H1 (cell line): ENCODE measurements around a stretch of chr18.

DNA sequence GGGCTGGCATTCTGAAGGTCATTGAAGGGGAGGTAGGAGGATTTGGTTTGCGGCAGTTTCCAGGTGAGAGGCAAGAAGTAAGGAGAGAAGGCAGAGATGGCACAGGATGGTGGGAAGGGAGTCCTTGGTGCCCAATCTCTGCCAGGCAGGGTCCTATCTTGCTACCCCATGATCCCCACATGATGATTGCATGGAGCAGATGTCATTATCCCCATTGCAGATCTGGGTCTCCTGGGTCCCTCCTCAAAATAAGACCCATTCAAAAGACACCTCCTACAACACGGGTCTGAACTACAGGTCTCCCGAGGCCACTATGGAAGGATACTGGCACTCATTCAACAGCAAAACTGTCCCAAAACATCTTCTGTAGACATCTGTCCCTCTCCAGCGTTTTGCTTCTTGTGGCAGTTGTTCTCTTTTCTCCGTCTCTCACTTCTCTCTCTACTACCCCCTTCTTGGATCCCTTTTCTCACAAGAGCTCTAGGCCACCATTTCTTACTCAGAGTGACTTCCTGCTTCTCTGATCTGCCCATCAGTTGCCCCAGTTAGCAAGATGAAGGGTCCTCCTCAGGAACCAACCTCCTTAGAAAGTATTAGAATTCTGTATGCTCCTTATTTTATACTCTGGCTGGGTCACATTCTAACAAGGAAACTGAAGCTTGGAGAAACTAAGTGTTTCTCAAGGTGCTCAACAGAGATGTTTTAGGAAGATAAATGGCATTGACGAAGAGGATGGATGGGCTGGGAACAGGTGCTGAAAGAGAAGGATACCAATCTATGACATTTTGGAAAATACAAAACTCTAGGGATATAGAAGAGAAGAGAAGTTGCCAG, 32.7 kb downstream of the BCL2 start:
- RRBS, result no CpG with 5 or more reads among the region's 6 CpGs
CAGE:
- cytosol, long polyA plus RNA, result no peak
- long polyA plus RNA, result no peak
- nucleus, long polyA plus RNA, result no peak

DNA sequence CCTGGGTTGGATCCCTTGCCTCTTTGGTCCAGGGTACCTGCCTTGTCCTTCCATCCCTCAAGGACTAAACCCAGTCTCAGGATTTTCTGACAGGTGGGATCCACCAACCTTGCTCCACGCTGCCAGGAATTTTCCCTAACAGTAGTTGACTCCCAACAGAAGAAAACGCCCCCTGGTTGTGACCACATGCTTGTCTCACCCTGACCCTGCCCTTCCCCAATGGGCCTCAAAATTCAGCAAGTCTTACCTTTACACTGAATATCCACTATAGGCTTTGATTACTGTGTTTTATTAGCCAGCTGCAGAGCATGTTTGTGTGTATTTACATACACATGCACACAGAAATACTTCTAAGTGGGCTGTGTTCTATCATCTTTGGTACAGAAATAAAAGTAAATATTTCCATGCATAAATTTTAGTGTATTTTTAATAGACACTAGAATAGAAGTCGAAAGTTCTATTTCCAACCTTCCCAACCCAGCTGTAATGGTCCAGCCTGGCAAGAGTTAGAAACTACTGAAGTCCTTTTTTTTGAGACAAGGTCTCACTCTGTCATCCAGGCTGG, 23.7 kb downstream of the BCL2 start:
- RRBS, result no CpG with 5 or more reads among the region's 3 CpGs
CAGE:
- cytosol, long polyA plus RNA, result no peak
- long polyA plus RNA, result no peak
- nucleus, long polyA plus RNA, result no peak

GRCh38 chr18:63310536-63311161, 8.9 kb downstream of the BCL2 start:
- RRBS, result no CpG with 5 or more reads among the region's 3 CpGs
CAGE:
- cytosol, long polyA plus RNA, result no peak
- long polyA plus RNA, result no peak
- nucleus, long polyA plus RNA, result no peak

GRCh38 chr18:63319264-63319621, 326 bp downstream of the BCL2 start:
- RRBS, result 0% methylated on average over 4 of the region's 22 CpGs
CAGE:
- cytosol, long polyA plus RNA, result no peak
- long polyA plus RNA, result no peak
- nucleus, long polyA plus RNA, result no peak

GRCh38 chr18:63702240-63702809, 435 bp upstream of the SERPINB11 start:
- RRBS, result no CpG with 5 or more reads among the region's 4 CpGs
CAGE:
- cytosol, long polyA plus RNA, result no peak
- long polyA plus RNA, result no peak
- nucleus, long polyA plus RNA, result no peak

- RRBS, result 88% methylated on average over 3 of the region's 10 CpGs
CAGE:
- cytosol, long polyA plus RNA, result no peak
- long polyA plus RNA, result no peak
- nucleus, long polyA plus RNA, result no peak
Measured at GRCh38 chr18:63869399-63869986, 18.0 kb upstream of the SERPINB2 start.

DNA sequence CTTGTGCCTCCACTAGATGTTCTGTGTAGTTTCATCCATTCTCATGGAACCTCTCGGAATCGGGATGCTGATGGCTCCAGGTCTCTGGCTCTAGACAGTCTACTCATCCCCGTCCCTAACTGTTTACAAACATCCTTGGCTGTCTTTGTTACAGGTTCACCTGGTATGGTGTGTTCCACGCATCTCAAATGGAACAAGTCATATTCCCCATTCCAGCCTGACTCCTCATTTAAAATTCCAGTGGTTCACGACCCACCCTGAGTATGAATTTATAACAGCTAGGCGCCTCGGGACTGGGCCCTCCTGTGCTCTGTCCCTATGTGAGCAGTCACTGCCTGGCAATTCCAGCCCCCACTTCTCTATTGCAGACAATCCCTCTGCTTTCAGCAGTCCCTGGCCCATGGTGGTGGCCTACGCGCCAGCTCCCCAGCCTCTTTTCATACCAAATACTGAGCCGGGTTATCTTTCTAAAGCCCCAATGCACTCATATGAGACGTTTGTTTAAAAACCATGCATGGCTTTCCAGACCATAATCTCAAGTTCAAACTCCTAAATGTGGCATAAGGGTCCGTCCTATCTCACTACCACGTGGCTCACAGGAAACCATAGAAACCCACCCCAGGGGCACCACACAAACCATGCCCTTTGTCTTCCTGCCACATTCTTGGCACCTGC, 1.5 kb downstream of the SERPINB8 start:
- RRBS, result no CpG with 5 or more reads among the region's 13 CpGs
CAGE:
- cytosol, long polyA plus RNA, result no peak
- long polyA plus RNA, result no peak
- nucleus, long polyA plus RNA, result no peak

CAGE:
- cytosol, long polyA plus RNA, result no peak
- long polyA plus RNA, result no peak
- nucleus, long polyA plus RNA, result no peak
Measured at GRCh38 chr18:65415023-65415514, 335.7 kb upstream of the CDH7 start.

- RRBS, result no CpG with 5 or more reads among the region's 7 CpGs
CAGE:
- cytosol, long polyA plus RNA, result no peak
- long polyA plus RNA, result no peak
- nucleus, long polyA plus RNA, result no peak
Measured at GRCh38 chr18:67359963-67360534, 156.5 kb downstream of the DSEL start.

DNA sequence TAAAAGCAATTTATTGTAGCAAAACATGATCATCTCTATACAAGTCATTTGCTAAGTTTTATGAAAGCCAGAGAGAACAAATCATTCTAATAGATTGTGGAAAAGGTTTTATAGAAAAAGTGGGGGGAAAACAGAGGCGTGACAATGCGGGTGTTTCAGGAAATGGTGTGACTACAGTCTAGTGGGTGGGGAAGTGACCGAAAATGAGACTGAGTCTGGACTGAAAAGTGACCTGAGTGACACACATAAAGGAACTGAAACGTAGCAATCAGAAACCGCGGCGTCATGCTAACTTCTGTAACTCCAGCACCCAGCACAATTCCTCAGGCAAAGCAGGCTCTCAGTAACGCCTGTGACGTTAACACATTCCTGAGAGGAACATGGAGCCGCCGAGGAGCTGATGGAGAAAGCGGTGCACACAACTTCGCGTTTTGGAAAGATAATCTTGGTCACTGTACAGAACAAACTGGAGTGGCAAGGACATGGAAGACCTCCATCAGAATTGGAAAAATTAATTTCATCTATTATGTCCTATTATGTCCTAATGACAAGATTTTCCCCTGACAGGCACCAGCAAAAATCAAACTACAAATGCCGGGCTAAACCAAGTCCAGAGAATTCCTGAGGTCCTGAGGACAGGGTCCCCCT, 1.3 kb upstream of the CD226 start:
- RRBS, result no CpG with 5 or more reads among the region's 15 CpGs
CAGE:
- cytosol, long polyA plus RNA, result no peak
- long polyA plus RNA, result no peak
- nucleus, long polyA plus RNA, result no peak

DNA sequence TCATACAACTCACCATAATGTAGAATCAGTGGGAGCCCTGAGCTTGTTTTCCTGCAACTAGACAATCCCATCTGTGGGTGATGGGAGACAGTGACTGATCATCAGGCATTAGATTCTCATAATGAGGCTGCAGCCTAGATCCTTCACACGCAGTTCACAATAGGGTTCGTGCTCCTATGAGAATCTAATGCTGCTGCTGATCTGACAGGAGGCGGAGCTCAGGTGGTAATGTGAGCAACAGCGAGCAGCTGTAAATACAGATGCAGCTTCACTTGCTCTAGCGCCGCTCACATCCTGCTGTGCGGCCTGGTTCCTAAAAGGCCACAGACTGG, 20.3 kb upstream of the CD226 start:
- RRBS, result no CpG with 5 or more reads among the region's 7 CpGs
CAGE:
- cytosol, long polyA plus RNA, result no peak
- long polyA plus RNA, result no peak
- nucleus, long polyA plus RNA, result no peak

- RRBS, result no CpG with 5 or more reads among the region's 7 CpGs
CAGE:
- cytosol, long polyA plus RNA, result no peak
- long polyA plus RNA, result no peak
- nucleus, long polyA plus RNA, result no peak
Measured at GRCh38 chr18:70234620-70235021, 29.1 kb upstream of the RTTN start.

- RRBS, result no CpG with 5 or more reads among the region's 2 CpGs
CAGE:
- cytosol, long polyA plus RNA, result no peak
- long polyA plus RNA, result no peak
- nucleus, long polyA plus RNA, result no peak
Measured at GRCh38 chr18:70288166-70288327, 798 bp upstream of the SOCS6 start.

GRCh38 chr18:70372930-70373754, 84.3 kb downstream of the SOCS6 start:
- RRBS, result no CpG with 5 or more reads among the region's 5 CpGs
CAGE:
- cytosol, long polyA plus RNA, result no peak
- long polyA plus RNA, result no peak
- nucleus, long polyA plus RNA, result no peak

DNA sequence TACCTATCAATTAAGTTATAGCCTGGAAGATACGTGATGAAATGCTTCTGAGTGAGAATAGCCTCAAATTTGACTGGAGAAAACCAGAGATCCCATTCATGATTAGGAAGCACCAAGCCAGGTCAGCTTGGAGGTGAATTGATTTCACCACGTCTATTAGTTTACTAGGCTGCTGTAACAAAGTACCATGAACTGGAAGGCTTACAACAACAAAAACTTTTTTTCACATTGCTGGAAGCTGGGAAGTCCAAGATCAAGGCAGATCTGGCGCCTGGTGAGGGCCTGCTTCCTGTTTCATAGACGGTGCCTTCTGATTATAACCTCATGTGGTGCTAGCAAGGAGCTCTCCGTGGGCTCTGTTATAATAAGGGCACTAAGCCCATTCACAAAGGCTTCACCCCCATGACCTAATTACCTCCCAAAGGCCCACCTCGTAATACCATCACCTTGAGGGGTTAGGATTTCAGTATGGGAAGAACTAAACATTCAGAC, 89.0 kb downstream of the SOCS6 start:
- RRBS, result no CpG with 5 or more reads among the region's 6 CpGs
CAGE:
- cytosol, long polyA plus RNA, result no peak
- long polyA plus RNA, result no peak
- nucleus, long polyA plus RNA, result no peak

DNA sequence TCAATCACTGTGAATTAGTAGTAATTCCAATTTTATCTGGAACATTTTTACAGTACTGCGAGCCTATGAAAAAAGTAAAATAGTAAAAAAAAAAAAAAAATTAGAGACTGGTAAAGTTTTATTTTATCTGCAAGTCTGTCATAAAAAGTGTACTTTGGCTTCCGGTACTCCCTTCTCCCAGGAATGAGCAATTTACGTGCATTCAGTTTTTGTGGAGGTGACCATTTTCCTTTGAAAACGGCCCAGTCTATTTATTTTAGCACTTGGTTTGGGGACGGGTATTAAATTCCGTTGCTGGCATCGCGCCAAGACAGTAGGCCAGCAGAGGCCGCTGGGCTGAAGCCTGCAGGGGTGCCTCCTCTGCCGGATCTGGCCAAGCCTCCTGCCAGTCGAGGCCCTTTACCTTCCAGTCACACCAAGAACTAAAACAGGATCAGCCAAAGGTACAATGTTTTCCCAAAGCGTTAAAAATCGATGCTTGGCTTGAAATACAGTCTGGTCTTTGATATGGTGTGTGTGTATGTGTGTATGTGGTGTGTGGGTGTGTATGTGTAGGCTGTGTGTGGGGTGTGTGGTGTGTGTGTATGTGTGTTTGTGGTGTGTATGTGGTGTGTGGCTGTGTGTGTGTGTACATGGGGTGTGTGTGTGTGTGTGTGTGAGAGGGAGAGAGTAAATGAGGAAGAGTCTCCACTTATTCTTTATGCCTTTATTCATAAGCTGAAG, 175.9 kb downstream of the SOCS6 start:
- RRBS, result no CpG with 5 or more reads among the region's 13 CpGs
CAGE:
- cytosol, long polyA plus RNA, result no peak
- long polyA plus RNA, result no peak
- nucleus, long polyA plus RNA, result no peak

GRCh38 chr18:70672187-70672440, 383.3 kb downstream of the SOCS6 start:
- RRBS, result no CpG with 5 or more reads among the region's 4 CpGs
CAGE:
- cytosol, long polyA plus RNA, result no peak
- long polyA plus RNA, result no peak
- nucleus, long polyA plus RNA, result no peak

- RRBS, result no CpG with 5 or more reads among the region's 3 CpGs
CAGE:
- cytosol, long polyA plus RNA, result no peak
- long polyA plus RNA, result no peak
- nucleus, long polyA plus RNA, result no peak
Measured at GRCh38 chr18:70745620-70745994, 456.8 kb downstream of the SOCS6 start.

- RRBS, result no CpG with 5 or more reads among the region's 16 CpGs
CAGE:
- cytosol, long polyA plus RNA, result no peak
- long polyA plus RNA, result no peak
- nucleus, long polyA plus RNA, result start-site peak on the plus strand at chr18:72869237-72869934, 22 reads
Measured at GRCh38 chr18:72869438-72869769, 1.6 kb upstream of the NETO1 start.

- RRBS, result no CpG with 5 or more reads among the region's 11 CpGs
CAGE:
- cytosol, long polyA plus RNA, result no peak
- long polyA plus RNA, result no peak
- nucleus, long polyA plus RNA, result no peak
Measured at GRCh38 chr18:74266096-74266676, 25.6 kb downstream of the CYB5A start.